Parotid gland (tissue), 1 donor: ENCODE measurements around a stretch of chr16.

DNA sequence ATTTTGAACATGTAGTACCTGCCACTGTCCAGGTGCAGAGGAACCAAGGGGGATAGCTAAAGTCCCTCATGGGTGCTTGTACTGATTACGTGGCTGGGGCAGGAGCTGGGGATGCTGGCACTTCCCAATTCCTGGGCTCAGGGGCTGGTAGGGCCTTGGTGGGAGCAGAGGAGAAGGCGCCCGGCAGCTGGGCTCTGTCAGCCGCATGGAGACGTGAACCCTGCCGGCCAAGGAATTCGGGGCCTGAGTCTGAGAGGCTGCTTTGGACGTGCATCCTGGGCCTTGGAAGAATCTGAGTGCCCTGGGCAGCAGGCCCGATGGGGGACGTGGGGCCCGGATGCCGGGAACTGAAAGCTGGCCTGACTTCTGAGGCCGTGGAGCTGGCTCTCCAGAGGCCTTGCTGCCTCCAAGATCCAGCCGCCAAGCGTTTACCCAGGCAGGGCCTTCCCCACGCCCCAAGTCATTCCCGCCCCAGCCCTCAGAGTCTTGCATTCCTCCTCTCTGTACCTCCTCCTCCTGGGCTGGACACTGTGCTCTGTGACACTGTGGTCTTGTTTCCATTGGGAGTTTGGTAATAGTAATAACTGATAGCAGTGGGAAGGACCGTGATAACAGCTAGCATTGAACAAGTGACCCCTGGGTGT is 37.1 kb downstream of the NKD1 start:
- PRO-cap, result no peak

DNA sequence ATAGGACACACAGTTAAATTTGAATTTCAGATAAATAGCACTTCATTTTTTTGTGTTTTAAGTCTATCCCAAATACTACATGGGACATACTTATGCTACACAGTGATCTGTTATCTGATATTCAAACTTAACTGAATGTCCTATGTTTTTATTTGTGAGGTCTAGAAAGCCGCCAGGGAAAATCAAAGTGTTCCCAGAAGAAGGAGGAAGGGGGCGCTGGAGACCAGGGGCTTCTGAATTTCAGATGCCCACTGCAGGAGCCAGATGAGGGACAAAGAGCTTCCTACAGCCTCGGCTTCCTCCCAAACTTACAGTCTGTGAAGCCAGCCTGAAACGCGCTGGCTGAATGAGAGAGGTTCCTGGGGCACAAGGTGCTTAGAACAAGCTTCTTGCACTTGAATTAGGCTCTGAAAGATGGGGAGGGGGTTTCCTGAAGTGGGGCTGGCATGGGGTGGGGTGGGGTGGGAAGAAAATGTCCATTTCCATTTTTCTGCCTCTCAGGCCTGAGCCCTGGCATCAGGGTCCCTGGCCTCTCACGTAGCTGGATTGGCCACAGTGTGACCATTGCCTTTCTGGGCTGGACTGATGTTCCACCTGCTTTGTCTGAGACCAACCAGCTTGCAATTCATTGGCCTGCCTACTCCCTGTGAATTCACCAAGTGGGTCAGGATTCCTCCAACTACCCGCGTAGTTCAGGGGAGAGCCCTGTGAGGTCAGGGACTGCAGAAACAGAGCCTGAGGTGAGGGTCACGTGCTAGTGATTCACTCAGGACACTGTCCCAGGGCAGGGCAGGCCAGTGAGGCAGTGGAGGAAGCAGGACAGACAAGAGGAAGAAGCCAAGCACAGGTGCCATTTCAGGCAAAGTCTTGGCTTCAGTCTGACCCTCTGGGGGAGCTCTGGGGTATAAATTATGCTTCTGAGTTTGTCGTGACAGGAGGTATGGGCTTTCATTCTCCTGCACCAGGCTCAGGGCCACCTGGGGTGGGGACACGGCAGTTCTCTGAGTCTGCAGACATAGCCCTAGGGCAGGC is 45.8 kb downstream of the NKD1 start:
- PRO-cap, result no peak

GRCh38 chr16:50696610-50697434 is 3.4 kb downstream of the NOD2 start:
- PRO-cap, result bidirectional peak, plus-strand start at chr16:50696920, minus-strand start at chr16:50696755

DNA sequence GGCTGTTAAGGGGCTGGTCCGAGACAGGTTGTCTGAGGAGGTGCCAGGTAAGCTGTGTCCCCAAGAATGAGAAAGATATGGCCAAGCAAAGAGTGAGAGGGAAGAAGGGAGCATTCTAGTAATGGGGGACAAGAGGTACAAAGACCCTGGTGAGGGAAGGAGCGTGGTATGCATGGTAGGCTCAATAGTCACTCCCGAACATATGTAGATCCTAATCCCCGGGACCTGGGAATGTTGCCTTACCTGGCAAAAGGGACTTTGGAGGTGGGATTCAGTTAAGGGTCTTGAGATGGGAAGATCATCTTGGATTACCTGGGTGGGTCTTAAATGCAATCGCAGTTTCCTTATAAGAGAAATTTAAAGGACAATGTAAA is 7.1 kb upstream of the CYLD start:
- PRO-cap, result no peak

- PRO-cap, result no peak
These were observed 16.3 kb downstream of the CYLD start for GRCh38 chr16:50758070-50758630.

DNA sequence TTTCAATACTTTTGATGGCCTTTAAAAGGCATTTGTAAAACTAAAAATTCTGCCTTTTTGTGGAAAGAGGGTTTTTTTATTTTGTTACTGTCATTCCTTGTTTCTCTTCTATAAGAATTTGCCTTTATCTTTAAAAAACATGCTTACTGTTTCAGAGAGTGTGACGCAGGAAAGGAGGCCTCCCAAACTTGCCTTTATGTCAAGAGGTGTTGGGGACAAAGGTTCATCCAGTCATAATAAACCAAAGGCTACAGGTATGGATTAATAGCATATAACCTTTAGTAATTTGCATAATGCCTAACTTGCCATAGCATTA is 34.1 kb downstream of the CYLD start:
- PRO-cap, result no peak

GRCh38 chr16:50788431-50788648 is 46.5 kb downstream of the CYLD start:
- PRO-cap, result no peak

DNA sequence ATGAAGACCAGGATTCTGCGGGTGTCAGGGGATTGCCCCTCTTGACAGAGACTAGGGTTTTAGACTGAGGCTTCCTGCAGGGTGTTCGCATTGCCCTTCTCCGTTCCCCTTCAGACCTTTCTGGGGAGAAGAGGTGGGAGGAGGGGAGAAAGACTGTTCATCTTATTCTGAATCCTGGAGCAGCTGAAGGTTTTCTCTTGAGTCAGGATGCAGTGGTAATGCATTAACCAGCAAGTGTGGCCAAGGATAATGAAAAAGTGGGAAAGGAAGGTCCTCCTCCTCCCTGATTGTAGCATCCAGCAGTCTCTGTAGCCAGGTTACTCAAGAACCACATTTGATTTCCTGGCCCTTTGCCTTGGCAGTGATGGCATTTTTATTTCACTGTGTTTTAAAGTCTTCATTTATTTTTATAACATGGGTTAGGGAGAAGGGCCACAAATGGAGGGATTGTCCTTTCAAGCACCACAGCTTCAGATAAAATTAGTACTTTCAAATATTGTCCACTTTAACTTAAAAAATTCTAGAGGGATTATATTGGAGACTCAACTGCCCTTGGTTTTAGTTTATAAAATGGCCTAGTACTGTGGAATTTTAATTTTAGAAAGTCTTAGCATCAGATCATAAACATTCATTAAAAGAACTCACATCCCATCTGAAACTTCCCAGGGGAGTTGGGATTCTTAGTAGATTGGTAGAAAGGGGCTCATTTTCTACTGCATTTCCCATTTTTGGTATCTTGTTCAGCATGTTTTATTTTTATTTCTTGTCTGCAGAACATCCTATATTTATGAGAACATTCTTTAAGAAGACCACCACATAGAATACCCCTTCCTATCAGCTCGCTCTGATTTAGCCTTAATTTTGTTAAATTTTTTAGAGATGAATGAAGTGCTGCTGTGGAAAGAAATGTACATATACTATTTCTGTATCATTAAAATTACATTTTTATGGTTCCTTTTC is 59.4 kb downstream of the CYLD start:
- PRO-cap, result no peak

- PRO-cap, result no peak
These were observed 117.9 kb downstream of the CYLD start for GRCh38 chr16:50859621-50860383.

GRCh38 chr16:50879865-50880783 is 138.2 kb downstream of the CYLD start:
- PRO-cap, result no peak

DNA sequence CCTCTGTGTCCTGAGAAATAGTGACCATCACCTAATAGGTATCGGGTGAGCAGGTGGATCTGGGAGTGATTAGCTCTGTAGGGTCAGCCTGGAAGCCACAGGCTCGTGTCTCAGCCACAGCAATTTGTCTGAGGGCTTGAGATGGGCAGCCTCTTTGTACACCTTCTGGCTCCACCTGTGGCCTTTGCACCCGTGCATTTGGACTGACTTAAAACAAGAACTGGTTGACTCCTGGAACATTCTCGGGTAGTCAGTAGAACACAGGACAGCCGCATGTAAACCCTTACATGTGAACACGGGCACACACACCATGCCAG is 35.9 kb downstream of the SALL1 start:
- PRO-cap, result no peak

DNA sequence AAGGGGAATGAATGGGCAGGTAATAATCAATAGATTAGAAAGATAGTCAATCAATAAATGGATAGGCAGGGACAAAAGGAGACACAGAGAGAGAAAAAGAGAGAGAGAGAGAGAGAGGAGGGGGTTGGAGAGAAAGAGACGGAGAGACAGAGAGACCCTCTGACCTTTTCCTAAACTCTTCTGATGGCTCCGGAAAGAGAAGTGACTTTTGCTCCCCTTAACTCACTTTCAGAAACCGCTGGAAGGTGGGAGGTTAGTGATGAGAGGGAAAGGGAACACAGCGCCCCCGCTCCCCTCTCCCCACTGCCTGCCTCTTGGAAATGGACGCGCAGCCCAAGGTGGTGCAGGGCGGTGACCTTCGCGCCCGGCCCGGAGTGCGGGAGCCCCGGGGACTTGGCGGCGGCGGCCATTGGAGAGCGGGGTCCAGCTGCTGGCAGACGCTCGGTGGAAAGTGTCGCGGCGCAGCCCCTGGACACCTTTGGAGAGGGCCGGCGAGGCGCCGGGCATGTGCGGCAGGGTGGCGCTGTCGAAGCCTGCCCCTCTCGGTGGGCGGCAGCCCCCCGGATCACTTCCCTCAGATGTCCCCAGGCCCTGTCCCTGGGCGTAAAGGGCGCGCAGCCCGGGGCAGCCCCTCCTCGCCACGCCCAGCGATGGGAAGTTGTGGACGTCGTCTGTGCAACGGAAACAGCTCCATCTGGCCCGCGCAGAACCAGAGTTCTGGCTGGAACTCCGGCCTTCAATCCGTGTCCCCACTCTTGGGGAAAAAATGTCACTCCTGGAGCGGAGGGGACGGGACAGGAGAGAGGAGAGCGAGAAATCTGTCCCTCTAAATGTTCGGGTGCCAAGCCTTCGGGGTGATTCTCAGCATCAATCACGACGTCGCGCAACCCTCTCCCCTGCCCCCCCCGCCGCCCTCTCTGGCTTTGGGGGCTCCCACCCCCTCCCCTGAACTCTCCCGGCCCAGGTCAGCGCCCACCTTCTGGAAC is 16.7 kb downstream of the SALL1 start:
- PRO-cap, result no peak

DNA sequence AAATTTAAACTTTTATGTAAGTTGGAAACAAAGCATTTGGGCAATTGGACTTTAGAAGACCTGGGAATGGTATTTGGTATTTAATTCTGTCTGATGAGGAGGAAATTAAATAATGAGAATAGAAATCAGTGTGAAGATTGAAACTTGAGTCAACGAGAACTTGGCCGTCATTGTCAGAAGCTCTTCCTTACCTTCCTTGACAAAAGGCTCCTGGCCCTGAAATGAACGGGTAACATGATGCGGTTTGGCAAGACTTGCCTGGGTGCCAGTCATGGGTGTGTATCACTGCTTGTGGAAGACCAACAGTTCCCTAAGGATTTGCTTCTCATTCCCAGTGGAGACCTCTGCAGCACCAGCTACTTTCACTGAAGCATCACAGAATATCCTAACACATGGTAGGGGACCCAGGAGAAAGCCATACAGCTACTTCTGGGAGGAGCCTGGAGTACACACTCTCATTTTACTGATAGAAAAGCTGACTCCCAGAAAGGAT is 257.9 kb upstream of the SALL1 start:
- PRO-cap, result no peak

GRCh38 chr16:51761866-51762436 is 610.9 kb upstream of the SALL1 start:
- PRO-cap, result no peak

- PRO-cap, result no peak
These were observed 290.6 kb downstream of the TOX3 start for GRCh38 chr16:52256351-52256826.

DNA sequence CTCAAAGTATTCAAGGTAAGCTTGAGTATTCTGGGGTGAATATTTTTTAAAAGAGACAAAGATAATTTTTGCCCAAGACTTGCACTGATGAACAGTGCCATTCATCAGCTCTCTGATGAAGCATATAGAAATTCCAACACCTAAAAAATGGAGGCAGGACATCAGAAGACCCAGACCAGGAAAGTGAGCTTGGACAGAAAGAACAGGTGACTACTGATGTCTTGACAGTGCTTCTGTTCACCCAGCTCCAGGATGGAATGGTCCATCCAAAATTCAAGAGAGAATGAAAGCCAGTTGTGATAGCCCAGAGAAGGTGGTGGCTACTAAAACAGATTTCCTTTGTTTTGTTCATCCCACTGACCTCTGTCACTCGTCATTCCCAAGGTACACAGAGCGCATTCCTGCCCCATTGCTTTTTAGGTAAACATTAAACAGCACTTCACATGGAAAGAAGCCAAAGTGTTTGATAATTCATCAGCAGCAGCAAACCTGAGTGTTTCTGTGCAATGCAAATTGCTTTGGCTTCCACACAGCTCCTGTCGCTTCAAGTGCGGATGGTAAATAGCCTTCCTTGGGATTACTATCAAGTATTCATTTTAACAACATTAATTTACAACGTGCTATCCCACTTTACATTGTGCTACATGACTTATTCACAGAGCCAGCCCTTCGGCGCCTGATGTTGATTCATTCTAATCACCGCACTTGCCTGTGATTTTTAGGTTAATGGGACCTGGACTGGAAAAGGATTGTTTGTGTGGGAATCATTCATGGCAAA is 65.0 kb upstream of the TOX3 start:
- PRO-cap, result no peak

- PRO-cap, result no peak
These were observed 132.9 kb upstream of the TOX3 start for GRCh38 chr16:52679943-52680235.

GRCh38 chr16:53071606-53072642 is 17.1 kb downstream of the CHD9 start:
- PRO-cap, result no peak

DNA sequence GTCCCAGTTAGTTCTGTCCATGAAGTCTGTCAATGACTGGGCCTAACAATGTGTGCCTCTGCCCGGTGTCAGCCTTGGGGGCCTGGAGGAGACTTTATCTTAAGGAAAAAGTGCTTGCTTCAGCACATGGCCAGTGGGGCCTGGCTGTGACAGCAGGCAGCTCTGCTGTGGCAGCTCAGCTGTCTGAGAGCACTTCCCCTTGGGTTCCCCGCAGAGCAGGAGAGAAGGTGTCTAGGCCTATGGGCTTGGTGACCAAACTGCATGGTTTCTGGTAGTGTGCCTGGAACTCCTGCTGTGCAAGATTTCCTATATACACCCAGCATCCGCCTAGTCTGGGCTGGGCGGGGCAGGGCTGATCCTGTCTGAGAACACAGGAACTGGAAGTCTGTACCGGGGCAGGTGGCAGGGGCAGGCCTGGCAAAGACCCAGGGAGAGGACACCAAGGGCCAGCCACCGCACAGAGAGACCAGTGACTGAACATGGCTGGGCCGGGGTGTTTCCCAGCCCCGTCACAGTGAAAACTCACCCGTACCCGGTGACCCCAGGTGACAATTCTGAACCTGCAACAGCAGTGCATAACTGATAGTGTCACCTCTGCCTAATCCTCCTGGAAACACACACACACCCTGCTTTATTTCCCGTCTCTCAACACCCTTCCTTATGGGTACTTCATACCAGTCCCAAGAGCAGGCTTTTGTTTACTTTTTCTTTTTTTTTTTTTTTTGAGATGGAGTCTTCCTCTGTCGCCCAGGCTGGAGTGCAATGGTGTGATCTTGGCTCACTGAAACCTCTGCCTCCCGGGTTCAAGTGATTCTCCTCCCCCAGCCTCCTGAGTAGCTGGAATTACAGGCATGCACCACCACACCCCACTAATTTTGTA is 39.4 kb downstream of the CHD9 start:
- PRO-cap, result no peak

DNA sequence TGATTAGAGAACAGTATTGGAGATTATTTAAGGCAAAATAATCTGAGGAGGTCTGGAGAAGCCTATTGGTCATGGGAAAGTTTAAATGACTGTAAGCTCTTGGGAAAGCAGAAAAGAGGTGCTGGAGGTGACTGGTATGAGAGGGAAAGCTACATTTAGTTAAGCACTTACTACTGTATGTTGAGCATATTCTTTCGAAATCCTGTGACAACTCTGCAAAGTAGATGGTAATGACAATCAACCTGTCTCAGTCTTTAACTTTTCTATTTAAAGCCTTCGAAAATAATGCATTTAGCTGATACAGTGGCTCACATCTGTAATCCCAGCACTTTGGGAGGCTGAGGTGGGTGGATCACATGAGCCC is 84.7 kb downstream of the CHD9 start:
- PRO-cap, result no peak